AG10803 (cell line): ENCODE measurements around a stretch of chr9.

DNA sequence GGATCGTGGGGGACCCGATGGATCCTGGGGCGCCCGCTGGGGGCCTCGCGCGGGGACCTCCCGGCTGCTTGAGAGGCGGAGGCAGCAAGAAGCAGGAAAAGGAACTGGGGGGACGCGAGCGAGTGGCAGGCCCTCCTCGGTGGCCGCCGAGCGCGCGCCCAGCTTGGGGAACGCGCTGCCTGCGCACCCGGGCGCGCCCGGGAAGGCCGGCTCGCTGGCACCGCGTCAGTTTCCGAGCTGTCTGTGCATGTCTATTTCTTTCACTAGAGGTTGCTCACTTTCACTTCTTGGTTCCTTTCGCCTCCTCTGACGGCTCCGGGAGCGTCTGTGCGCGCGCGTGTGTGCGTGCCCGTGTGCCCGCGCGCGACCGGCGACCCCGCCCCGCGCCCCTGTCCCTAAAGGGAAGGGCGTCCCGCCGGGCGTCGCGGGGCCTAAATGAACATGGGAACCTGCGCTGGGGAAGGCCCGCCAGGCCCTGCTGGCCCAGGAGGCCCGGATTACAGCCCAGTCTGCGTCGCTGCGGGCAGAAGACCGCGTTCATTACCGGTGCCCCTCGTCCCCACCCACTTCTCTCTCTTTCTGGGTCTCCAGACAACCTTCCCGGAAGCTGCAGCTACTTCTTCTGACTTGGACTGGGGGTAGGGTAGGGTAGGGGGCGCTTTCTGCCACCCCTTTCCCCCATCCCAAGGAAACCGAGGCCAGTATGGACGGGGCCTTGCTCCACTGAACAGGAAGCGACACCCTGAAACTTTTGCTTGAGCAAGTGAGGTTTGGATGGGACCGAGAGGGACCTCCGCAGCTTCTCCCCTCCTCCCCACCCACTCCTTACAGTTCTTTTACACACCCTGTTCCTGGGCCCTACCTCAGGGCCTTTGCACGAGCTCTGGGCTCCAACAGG, 205.7 kb upstream of the IER5L start:
- RRBS, result 4% methylated on average over 44 of the region's 73 CpGs

DNA sequence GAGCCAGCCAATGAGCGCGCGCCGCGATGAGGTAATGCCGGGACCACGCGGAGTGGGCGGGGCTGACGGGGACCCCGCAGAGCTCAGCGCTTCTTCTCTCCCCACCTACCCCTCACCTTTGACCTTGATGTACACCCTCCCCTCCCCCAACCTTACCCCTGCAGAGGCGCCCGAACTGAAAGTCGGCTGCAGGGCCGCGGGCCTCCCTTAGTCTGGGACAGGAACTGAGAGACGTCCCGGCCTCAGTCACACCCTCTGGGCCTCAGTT, 124.9 kb downstream of the C9orf50 start:
- RRBS, result no CpG with 5 or more reads among the region's 19 CpGs

DNA sequence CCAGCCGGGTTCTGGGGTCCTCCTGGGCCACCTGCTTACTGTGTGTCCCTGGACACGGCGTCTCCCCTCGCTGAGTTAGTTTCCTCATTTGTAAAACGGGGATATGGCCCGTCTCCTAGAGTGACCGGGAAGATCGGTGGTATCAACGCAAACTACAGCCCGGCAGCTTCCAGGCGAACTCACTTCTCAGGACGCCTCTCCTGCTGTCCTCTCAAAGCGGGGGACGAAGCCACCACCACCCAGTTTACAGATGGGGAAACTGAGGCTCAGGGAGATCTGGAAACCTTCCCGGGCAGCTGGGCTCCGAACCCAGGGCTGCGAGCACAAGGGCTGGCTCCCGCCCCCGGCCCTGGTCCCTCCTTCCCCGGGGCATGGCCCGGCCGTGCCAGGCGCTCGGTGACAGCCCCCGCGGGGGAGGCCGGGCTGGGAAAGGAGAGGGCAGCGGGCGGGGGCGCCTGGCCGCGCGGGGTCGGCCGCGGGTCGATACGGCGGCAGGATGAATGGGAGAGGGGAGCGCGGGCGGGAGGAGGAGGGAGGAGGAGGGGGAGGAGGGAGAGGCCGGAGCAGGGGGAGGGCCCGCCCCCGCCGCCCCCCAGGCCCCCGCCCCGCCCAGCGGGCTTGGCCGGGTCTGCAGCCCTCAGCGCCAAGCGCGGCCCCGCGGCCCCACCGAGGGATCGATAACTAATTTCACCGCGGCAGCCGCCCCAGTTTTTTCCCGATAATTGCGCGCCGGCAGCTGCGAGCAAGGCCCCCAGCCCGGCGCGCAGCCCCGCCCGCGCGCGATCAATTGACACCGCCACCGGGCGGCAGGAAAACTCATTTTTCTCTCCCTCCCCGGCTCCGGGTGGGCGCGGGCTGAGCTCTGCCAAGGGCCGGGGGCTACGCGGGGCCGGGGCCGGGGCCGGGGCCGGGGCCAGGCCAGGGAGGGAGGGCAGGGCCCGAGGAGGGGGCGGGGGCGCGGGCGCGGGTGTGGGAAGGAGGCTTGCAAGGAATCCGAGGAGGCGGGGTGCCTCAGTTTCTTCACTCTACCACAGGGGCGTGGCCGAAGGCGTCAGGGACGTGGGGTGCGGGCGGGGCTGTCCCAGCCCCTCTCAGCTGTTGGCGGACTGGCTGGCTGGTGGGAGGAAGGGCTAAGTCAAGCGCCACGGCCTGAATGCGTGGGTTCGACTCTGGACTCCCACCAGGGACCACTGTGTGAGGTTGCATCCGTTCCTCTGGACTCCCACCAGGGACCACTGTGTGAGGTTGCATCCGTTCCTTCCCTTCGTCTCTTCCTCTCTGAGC, 52.1 kb downstream of the C9orf50 start:
- RRBS, result 2% methylated on average over 24 of the region's 109 CpGs

GRCh38 chr9:129576227-129577409, 44.3 kb downstream of the C9orf50 start:
- RRBS, result 28% methylated on average over 8 of the region's 40 CpGs

GRCh38 chr9:129626662-129627393, 865 bp downstream of the NTMT1 start:
- RRBS, result no CpG with 5 or more reads among the region's 19 CpGs

GRCh38 chr9:129676720-129677944, 11.7 kb downstream of the PRRX2 start:
- RRBS, result 20% methylated on average over 5 of the region's 30 CpGs

- RRBS, result 4% methylated on average over 3 of the region's 67 CpGs
Observed at GRCh38 chr9:129696941-129697621, 31.6 kb downstream of the PRRX2 start.

GRCh38 chr9:129702538-129703157, 37.2 kb downstream of the PRRX2 start:
- RRBS, result no CpG with 5 or more reads among the region's 13 CpGs

DNA sequence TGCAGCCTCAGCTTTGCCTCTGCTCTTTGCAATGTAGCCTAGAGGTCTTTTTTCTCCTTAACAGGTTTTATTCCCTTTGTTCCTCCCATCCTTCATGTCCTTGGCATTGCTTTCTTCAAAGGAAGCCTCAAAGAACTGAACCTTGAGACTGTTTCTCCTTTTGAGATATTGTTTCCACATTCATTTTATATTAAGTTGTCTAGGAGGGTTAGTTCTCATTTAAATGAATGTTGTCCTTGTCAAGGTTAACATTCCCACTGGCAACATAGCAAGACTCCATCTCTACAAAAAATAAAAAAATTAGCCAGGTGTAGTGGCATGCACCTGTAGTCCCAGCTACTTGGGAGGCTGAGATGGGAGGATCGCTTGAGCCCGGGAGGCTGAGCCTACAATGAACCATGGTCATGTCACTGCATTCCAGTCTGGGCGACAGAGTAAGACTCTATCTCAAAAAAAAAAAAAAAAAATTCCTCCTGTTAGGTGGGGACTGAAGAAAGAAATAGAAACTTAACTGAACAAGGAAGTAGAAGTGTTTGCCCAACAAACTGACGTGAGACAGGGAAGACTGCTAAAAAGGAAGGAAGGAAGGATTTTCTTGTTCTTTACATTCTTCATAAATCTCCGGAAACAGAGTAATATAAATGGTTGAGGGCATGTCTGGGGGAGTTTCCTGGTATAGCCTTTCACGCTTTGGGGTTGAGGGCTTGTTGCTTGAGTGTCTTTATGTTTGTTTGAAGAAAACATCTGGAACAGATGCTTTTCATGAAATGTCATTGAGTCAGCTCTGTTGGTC, 2.9 kb downstream of the TOR1B start:
- RRBS, result no CpG with 5 or more reads among the region's 6 CpGs

DNA sequence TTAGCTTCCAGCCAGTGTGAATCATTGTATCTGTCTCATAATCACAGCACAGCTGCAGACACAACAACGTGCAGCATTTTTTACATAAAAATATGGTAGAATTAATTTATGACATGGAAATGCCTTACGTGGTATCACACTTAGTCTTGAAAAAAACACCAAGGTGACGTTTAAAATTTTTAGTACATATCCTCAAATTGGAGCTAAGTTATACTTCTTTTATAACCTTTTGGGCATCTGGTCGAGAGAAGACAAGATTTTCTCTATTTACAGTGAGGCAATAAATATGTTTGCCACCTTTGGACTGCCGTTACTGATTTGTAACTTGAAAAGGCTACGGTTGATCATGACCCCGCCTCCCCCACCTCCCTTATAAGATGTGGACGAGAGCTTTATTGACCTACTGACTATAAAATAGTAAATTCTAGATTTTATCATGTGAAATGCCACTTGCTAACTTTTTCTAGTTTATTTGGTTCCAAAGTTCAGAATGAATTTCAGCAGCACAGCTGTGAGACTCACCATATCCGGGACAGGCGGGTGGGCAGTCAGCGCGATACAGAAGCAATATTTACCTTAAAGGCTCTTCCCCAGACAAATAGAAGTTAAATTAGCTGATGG, 8.1 kb downstream of the TOR1B start:
- RRBS, result no CpG with 5 or more reads among the region's 12 CpGs

DNA sequence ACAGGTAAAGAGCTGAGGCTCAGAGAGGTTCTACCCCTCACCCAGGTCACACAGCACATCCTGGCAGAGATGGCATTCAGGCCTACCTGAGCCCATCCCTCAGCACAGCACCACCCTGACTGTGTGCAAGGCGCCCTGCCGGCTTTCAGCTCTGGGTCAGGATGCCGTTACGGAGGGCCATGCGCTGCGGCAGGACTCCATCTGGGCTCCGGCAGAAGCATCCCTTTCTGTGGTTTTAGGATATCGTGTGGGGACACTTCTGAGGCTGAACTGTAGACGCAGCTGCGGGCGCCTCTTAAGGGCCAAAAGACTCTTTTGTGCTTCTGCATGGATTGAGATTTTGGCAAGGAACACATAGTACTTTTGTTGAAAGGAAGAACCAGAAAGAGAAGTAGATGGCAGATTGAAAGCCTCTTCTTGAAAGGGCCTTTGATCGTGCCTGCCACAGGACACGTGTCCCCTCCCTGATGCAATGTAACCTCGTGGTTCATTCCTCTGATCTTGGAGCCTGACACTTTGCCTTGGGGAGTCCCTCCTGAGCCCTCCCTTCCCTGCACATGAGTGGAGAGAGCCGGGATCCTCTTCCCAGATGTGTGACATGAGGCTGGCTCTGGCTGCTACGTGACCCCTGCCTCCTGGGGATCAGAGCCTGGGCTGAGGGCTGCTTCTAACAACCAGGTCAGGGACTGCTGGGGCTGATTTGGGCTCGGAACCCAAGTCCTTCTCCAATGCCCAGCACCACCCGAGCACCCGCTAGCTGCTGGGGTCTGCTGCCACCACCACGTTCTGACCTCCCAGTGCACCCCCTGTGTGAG, 31.4 kb downstream of the USP20 start:
- RRBS, result 59% methylated on average over 6 of the region's 20 CpGs

- RRBS, result no CpG with 5 or more reads among the region's 17 CpGs
Observed at GRCh38 chr9:129879070-129879608, 43.9 kb downstream of the USP20 start.

DNA sequence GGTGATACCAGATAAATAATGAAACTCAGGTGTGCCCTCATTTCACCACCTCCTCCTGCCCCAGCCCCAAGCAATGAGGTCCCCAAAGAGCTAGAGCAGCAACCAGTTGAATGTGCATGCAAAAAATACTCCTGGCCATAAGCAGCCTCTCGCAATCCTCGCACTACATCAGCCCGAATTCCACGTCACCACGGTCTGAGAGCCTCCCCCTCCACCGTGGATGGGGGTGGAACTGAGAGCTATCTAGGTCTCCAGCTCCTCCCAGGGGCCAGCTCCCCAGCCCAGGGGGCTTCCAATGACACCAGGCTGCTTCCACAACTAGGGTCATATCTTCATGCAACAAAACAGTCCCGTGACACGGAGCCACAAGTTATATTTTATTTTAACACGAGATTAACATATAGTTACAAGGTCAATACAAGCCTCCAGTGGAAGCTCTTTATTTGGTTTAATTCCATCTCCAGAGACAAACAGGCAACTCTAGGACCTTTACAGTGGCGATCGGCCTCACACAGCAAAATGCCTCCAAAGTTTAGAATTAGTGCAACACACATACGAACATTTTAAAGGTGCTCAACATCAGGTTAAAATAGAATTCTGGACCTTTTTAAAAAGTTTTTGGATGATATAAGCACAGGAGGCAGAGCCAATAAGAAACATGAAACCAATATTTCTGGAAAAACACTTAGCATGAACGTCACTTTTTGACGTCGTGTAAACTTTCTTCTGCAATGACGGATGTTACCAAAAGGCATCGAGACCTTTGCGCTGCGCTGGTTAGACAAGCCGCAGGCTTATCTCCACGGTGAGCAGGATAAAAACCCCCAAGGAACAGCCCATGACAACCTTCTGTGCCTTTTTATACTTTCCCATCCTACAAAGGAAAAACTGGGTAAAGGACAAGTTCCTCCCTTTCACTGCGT, 51.8 kb downstream of the USP20 start:
- RRBS, result no CpG with 5 or more reads among the region's 22 CpGs

GRCh38 chr9:129895255-129896020, 60.2 kb downstream of the USP20 start:
- RRBS, result no CpG with 5 or more reads among the region's 12 CpGs

DNA sequence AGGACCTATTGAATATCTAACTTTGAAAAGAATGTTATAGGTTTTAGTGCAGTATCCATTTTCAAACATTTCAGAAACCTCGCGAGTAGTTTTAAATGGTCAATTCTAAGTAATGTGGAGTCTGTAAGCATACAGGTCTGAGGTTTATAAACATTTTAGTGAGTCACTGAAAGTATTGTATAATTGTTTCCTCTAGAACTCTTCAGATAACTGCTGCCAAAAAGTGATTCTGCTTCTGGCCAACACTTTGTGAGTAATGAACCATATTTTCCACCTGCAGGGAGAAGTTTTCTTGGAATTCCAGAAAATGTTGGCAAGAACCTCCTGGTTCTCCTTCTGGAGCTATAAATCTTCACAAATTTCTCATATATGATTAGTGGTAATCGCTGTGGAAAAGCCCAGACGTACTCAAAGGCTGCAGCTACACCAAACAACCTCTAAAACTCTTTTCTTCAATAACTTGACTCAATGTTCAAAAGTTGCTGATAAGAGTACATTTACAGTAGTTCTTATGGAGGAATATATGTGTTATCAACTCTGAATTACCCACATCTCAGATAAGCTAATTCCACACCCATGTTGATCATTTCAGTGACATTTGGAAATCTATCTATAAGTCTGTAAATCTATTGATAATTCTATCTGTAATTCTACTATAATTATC, 74.2 kb downstream of the FNBP1 start:
- RRBS, result no CpG with 5 or more reads among the region's 4 CpGs

- RRBS, result no CpG with 5 or more reads among the region's 7 CpGs
Observed at GRCh38 chr9:130053190-130053493, 564 bp upstream of the GPR107 start.

DNA sequence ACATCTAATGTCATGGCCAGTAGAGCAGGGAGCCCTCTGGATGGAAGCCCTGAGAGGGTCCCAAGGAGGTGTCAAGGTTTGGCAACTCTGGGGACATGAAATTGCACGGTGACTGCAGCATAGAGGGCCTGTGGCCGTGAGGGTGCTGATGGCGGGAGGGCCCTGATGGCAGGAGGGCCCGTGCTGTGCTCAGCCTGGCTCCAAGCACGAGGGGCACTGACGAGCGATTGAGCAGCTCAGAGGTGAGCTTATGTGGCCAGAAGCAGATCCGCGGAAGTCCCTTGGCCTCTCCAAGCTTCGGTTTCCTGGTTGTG, 14.4 kb downstream of the NCS1 start:
- RRBS, result no CpG with 5 or more reads among the region's 10 CpGs

GRCh38 chr9:130320648-130321545, 55.3 kb downstream of the HMCN2 start:
- RRBS, result no CpG with 5 or more reads among the region's 31 CpGs

DNA sequence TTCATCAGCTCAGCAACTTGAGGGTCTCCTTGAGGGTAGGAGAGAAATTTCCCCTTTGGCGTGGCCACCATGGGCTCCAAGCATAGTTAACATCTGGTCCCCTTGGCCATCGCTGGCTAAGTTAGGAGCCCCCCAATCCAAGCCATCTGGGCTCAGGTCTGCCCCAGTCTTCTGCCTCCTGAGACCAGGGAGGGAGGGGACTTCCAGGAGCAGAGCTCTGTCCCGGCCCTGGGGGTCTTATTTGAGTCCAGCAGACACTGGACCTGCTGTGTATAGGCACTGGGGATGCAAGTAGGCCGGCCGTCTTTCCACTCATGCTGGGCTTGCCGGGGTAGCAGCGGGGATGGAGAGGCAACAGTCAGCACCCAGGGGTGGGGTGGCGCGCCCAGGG, 88.6 kb downstream of the HMCN2 start:
- RRBS, result 59% methylated on average over 5 of the region's 9 CpGs

DNA sequence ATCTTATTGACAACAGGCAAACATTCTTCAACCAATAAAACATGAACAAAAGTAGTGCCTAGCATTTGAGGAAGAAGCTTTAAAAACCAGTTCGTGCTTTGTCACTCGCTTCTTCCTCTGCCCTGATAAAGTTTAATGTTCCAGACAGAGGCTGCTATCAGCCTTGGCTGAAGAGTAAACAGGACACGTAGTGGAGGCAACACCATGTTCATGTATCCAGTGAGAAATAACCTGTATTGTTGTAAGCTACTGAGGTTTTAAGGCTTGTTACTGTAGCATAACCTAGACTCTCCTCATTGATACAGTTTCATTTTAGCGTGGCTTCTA, 3.2 kb upstream of the FUBP3 start:
- RRBS, result no CpG with 5 or more reads among the region's 4 CpGs